Monocyte (primary cell): ENCODE data around the genes HS3ST6 and ECI1.

DNA sequence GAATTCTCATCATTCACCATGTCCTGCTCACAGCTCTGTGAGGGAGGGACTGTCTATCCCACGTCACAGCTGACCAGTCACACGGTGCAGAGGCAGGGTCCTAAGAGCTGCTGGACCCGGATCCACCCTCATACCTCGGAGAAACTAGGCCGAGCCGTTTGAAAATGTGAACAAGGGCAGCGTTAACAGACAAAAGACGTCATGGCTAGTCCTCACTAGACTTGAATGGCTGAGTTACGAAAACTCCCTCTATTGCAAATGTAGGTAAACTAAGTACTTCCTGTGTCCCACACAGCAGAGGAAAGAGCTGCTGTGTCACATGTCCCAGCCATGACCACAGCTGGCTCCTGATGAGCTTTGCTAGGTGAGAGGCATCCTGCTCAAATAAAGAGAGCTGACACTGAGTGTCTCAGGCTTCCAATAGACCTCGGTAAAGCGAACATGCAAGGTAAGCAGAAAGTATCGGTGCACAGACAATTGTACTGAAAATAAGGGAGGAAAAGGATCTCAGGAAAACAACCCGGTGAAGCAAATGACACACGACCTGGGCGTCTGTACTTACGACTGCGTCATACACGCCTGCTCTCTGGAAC lies 26.0 kb downstream of the TMEM204 start:
- PRO-cap, 2 experiments = no peak in any of the 2 experiments

DNA sequence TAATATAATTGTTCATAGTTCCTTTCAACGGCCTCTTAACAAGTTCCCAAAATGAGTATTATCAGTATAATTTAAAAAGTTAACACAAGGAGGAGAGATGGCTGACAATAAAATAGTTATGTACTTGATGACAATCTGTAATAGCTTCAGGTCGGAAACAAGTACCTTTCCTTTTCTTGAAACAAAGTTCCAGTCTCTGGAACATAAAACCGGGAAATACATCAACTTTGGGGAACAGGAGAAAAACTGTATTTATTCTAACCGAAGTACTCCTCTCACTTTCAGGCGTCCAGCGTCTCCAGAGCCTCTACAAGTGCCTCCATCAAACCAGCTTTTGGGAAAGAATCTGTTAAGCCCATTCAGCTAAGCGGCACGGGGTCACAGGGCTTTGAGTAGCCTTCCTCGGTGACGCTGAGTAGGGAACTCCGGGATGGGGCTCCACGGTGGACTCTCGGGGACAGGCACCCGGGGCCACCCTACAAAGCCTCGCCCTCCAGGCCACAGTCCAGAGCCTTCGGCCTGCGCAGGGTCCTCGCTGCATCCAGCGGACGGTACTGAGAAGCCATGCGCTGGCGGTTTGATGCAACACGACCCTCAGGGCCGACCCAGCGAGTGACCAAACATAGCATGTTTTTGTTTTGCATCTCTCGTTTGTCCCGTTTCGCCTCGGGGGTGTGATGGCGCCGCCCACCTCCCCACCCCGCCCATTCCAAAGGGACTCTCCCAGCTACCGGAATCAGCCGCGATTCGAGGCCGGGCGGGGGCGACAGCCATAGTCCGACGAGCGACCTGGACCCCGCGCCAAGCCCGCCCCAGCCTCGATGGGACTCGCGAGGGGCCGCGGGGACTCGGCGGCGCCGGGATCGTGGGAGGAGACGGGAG lies 1.9 kb downstream of the IFT140 start:
- PRO-cap, 2 experiments = no peak in any of the 2 experiments

- PRO-cap, 2 experiments = no peak in any of the 2 experiments
Measured at GRCh38 chr16:1625816-1626236, 13.7 kb downstream of the CRAMP1 start.

DNA sequence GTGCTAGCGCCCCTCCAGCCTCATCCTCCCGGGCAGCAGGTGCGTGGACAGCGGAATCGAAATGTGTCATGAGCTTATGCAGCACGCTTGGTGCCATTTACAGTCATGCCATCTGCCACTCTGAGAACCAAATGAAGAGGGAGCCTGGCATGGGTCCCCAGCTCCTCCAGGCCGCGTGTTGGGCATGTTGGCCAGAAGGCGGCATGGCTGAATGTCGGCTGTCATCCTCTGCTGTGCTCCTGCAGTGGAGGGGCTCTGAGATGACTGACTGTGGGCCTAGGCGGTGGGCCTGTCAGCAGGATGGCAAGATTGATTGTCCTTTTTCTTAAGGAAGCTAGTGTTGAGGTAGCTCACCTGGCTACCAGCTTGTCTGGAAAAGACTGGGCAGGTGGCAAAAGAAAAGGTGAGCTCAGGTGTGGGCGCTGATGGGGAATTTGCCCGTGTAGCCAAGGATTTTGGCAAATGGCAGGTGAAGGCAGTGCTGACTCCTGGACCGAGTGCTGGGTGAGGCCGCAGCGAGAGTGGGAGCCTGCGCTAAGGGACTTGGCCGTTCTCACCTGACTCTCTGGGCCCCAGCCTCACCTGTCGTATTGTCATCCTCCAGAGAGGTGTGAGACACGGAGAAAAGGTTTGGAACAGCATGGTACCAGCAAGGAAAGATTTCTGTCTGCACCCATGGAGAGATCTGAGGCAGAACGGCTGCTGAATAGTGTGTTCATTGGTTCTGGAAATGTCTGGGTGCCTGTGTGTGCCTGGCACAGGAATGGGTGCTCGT lies 31.7 kb downstream of the CRAMP1 start:
- PRO-cap, 2 experiments = no peak in any of the 2 experiments

DNA sequence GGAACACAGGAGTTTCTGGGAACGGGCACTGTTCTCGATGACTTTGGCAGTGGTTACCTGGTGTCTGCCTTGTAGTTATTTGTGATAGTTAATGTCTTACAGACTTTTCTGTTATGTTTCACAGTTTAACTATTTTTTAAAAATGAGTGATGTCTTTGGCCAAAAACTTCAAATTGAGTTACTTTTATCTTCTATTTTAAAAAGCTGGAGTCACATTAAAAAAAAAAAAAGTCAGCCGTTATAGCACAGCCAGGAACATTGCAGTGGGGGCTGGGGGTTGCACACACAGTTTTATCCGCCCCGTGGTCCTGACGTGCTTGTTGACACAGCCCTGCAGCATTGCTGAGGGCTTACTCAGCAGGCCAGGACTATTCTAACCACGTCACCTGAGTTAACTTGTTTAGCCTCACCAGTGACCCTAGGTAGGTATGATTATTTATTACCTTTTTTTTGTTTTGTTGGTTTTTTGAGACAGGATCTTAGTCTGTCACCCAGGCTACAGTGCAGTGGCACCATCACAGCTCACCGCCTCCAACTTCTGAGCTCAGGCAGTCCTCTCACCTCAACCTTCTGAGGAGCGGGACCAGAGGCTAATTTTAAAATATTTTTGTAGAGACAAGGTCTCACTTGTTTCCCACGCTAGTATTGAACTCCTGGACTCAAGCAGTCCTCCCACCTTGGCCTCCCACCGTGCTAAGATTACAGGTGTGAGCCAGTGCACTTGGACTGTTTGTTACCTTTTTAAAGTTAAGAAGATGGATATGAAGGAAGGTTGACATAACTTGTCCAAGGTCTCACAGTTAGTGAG lies 11.1 kb downstream of the JPT2 start:
- PRO-cap, 2 experiments = no peak in any of the 2 experiments

GRCh38 chr16:1779551-1779931 lies 2.8 kb downstream of the SPSB3 start:
- PRO-cap, 2 experiments = no peak in any of the 2 experiments

- PRO-cap, 2 experiments = no peak in any of the 2 experiments
Measured at GRCh38 chr16:1918306-1918770, at the start of gene HS3ST6. TSS of gene HS3ST6 (minus strand) at chr16:1918415.

GRCh38 chr16:1963772-1964711 lies 584 bp downstream of the RPS2 start:
- PRO-cap, 2 experiments = no peak in any of the 2 experiments

DNA sequence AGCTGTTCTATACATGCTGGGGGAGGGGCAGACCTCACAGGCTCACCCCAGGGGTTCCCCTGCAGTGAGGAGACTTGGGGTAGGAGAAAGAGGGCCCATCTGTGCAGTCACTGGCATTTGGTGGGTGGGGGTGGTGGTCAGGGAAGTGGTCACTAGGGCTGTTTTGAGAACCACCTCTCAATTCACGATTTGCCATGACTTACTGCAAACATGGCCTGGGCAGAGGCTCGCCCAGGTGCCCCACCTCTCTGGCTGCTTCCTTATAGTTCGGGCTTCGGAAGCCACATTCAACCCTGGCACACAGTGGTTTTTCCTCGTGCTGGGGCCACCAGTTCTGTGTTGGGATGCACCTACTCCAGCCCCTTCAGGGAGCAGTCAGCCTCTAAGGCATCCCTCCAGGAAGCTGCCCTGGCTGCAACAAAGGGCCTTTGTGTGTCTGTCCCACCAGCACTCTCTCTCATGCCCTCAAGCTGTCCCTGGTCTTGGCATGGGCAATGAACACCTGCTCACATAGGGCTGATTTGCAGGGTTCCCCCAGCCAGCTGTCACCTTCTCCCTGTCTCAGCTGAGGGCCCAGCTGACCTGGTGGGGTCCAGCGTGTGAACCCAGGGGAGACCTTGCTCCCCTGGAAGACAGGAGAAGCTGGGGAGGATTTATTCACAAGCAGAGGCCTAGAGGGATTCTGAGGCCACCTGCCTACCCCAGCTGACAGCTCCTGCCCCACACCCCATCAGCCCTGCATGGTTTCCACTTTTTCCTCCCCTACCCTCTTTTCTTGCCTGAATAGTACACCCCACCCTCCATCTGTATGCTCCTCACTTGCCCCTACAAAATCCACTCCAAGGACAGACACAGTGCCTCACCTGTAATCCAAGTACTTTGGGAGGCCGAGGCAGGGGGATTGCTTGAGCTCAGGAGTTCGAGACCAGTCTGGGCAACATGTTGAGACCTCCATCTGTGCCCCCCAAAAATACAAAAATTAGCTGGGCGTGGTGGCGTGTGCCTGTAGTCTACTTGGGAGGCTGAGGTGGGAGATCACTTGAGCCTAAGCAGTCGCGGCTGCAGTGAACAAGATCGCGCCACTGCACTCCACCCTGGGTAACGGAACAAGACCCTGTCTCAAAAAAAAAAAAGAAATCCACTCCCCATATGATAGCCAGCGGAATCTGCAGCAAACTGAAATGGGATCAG lies 923 bp upstream of the NOXO1 start:
- PRO-cap, 2 experiments = no peak in any of the 2 experiments

- PRO-cap, 2 experiments = no peak in any of the 2 experiments
Measured at GRCh38 chr16:1990781-1991637, 1.2 kb downstream of the SYNGR3 start.

DNA sequence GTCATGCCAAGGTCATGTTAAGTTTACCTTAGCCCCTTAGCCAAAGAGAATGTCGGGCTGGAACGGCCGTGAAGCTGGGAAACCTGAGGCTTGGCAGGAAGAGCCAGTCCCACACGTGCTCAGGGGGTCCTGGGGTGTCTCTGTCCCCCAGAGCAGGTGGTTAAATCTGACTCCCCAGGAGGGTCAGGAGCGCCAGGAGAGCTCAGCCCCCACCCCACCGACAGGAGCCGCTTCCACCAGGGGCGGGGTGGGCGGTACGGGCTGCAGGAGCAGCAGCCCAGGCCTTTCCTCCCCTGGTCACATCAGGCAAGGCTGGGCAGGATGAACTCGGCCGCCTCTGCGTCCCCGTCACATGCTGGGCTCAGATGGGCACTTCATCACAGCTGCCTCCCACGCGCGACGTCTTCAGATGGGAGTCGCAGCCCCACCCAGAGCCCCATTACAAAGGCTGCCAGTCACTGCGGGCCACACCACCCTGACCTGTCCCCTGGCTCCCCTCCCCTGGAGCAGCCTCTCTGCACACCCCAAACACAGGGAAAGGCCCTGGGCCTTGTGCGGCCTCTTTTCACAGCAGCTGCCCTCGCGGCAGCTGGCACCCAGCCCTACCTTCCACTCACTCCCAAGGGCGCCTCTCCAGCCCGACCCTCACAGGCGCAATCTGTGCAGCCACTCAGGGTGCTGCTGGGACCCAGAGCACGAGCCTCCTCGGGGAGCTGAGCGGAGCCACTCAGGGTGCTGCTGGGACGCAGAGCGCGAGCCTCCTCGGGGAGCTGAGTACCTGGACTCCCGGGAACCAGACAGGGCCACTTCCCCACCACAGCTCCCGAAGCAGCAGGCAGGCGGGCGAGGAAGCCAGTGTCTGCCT lies 14.7 kb upstream of the NPW start:
- PRO-cap, 2 experiments = peak in 1 of 2 experiments; most common minus-strand start position 403 of the sequence (in 1)

DNA sequence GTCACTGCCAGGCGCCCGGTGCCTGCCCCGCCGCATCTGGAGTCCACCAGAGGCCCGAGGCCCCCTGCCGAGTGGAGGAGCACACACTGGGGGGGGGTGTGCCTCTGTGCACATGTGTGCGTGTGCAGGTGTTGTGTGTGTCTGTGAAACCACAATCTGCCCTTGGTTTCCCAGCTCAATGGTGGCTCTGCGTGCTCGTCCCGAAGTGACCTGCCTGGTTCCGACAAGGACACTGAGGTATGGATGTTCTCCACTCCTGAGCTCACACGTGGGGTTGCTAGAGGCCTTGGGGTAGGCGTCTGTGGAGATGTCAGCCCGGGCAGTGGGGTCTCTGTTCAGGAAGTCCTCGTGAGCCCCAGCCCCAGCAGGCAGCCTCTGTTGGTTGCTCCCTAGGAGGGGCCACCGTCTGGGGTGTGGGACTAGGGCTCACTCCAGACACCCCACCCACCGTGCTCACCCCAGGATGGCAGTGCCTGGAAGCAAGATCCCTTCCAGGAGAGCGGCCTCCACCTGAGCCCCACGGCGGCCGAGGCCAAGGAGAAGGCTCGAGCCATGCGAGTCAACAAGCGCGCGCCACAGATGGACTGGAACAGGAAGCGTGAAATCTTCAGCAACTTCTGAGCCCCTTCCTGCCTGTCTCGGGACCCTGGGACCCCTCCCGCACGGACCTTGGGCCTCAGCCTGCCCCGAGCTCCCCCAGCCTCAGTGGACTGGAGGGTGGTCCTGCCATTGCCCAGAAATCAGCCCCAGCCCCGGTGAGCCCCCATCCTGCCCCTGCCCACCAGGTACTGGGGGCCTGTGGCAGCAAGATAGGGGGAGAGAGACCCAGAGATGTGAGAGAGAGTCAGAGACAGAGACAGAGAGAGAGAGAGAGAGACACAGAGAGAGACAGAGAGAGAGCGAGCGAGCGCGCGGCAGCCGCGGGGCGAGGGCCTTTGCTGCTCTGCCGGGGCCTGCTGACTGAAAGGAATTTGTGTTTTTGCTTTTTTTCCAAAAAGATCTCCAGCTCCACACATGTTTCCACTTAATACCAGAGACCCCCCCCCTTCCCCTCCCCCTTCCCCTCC lies 9.9 kb downstream of the NTHL1 start:
- PRO-cap, 2 experiments = no peak in any of the 2 experiments

GRCh38 chr16:2090063-2090543 lies 42.3 kb downstream of the TSC2 start:
- PRO-cap, 2 experiments = no peak in any of the 2 experiments

GRCh38 chr16:2134848-2135607 lies 670 bp downstream of the PKD1 start:
- PRO-cap, 2 experiments = no peak in any of the 2 experiments

DNA sequence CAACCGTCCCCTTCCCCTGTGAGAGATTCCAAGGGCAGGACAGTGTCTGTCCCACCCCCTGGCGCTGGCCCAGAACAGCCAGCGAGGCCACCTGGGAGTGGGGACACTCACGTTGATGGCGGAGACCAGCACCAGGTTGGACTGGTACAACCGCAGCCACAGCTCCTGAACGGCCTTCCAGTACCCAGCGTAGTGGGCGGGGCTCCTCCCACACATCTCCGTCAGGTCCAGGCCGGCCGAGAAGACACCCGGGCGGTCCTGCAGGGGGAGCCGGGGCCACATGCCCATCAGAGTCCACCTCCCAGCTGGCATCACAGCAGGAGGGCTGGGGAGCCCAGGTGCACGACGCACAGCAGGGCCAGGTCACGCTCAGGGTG lies 7.1 kb downstream of the ECI1 start:
- PRO-cap, 2 experiments = no peak in any of the 2 experiments

GRCh38 chr16:2250816-2252002 lies at the start of gene ECI1:
TSS of gene ECI1 (minus strand) at chr16:2251587.
- PRO-cap, 2 experiments = peak in 2 of 2 experiments; most common plus-strand start chr16:2251747 (in 1); most common minus-strand start chr16:2251566 (in 2)

DNA sequence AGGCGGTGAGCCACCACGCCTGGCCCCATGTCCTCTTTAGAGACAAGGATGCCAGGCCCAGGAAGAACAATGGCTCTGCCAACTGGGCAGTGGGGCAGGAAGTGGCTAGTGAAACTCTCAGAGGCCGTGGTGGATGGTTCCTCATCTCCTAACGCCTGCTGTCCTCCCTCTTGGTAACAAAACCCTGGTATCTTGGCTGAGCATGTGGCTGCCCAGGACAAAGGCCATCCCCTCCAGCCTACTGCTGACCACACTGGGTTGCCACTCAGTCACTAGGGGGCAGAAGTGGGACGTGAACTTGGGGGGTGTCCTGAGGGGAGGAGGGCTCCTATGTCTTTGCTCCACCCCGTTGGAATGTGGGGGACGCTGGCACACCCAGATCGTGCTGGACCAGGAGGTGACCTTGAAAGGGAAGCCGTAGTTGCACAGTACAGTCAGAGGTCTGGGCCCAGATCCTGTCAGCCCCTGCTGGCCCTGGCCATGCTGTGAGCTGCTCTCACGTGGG lies 28.6 kb upstream of the RNPS1 start:
- PRO-cap, 2 experiments = no peak in any of the 2 experiments

GRCh38 chr16:2436984-2437433 lies 7.8 kb downstream of the CCNF start:
- PRO-cap, 2 experiments = no peak in any of the 2 experiments

GRCh38 chr16:2480925-2481514 lies 6.1 kb downstream of the TBC1D24 start:
- PRO-cap, 2 experiments = no peak in any of the 2 experiments

DNA sequence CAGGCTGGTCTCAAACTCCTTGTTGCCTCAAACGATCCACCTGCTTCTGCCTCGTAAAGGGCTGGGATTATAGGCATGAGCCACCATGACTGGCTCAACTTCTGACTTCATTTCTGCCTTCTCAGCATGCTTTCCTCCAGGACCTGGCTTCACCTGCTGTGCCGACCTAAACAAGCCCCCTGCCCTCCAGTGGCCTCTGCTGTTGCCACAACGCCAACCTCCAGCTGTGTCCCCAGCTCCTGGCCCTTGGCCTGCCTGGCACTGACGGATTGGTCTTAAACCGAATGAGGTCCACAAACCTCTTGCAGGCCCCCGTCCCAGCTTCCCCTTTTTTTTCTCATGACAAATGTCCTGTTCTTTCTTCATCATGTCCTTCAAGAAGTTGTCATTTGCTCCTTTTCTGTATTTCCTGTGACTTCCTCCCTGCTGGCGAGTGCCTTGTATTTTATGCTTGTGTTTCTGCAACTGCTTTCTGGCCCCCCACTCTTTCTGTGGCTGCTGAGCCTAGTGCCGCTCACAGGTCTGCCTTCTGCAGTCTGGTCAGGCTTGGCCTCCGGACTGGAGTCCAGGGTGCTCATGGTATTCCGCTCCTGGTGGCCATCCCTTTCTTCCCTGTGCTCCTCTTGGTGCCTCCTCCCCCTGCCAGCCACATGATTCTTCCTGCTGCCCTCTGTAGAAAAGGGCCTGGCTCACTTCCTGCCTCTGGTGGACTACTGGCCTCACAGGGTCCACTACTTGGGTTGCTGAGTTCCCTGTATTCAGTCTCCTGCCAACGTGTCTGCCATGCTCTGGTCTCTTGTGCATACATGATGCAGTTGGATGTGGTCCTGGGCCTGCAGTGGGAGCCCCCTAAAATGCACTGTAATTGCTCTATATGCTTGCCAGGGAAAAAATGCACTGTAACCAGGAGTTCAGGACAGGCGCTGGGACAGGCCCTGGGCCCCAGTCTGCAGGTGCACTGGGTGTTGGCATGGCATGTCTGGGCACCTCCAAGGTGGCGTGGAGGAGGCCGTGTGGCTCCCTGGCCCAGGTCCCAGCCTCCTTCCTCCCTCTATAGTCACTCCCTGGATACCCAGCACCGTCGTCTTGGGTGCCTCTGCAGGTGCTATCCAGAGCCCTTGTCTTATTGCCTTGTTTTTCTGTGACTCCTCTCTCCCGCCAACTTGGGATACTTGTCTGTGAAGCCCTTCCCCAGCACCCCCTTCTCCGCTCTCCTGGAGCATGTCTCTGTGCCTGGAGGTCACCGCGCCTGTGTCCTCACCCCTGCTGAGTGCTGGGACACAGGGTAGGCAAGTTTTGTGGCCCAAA lies 3.0 kb downstream of the ATP6V0C start:
- PRO-cap, 2 experiments = peak in 2 of 2 experiments; most common plus-strand start position 406 of the sequence (in 1); most common minus-strand start position 248 of the sequence (in 1)